Metastatic Breast Carcinoma in the Brain (tissue), 10 donors: ENCODE results near the genes LGR4 and DNAJC24.

DNA sequence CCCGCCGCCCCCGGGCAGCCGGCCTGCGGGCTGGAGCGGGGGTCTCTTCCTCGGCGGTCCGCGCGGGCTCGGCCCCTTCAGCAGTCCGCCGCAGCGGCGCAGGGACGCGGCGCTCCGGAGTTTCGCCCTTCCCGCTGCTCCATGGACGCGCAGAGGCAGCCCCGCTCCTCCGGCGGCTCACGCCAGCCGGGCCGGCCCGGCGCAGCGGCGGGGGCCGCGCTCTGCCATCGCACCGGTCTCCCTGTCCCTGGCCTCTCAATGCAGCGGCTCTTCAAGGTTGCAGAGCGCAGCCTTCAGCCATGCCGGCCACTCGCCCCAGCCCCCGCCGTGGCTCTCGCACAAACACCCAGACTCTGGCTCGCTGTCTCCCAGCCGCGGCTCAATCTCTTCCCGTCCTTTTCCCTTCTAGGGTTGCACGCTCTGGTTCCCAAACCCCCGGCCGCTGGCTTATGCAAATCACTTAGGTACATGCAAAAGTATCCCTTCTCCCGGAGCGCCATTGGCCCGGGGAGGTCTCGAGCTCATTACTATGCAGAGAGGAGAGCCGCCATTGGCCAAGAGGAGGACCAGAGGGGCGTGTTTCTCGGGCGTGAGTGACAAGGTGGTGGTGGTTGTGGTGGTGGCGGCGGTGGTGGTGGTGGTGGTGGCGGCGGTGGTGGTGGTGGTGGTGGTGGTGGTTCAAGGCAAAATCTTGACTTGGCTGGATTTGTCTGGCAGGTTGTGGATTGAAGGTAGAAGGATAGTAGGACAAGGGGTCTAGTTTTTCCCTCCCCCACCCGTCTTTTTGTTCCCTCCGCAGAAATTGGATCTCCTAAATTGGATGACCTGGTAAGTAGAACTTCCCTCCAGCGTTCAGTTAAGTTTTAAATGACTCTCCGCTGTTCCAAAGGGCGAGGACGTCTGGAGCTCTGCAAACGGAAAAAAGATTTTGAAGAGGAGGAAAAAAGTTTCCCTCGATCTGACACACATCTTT is at the start of gene LGR4:
Gene LGR4, minus strand, starts transcription at position 422 of the 973 bp plus-strand sequence.
- PRO-cap, 10 experiments = peak in 10 of 10 experiments; most common plus-strand start position 596 of the sequence (in 3); most common minus-strand start position 243 of the sequence (in 8)

DNA sequence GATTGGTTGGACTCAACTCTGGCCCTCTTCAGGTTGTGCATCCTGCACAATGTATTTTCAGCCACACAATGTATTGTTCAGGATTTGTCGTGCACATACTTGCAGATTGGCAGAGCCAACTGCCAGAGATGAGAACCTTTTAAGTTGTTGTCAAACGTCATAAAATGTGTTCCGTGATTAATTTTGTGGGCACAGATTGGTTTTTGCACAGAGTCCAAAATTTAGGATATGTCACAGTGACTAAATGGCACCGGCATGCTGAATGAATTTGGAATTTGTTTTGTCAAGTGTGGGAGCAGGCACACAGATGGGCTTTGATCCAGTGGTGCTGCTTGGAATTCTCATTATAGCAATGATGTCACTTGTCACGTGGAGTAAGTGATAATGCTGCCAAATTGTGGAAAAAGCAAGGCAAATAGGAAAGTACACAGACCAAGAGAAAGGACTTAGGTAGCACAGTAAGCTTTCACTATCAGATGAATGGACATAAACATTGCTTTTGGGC is 7.9 kb upstream of the LIN7C start:
- PRO-cap, 10 experiments = no peak in any of the 10 experiments

GRCh38 chr11:28566415-28567140 is 458.4 kb downstream of the METTL15 start:
- PRO-cap, 10 experiments = no peak in any of the 10 experiments

DNA sequence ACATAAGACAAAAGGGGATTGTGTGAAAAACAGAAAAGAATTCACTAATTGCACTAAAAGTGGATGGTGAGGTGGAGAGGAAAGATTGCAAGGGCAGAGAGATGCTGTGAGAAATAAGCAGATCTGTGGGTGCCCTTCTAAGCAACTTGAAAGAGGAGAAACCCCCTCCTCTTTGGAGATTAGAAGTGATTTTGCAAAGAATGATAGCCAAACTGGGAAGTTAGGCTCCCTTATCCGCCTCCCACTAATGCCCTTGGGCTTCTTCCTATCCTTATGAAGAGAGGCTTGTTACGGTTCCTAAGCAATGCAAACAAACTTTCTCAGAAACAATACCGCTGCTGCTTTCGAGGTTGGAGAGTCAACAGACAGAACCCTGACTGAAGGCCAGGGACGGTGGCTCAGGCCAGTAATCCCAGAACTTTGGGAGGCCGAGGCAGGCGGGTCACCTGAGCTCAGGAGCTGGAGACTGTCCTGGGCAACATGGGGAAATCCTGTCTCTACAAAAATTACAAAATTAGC is 84.4 kb downstream of the ARL14EP start:
- PRO-cap, 10 experiments = no peak in any of the 10 experiments

GRCh38 chr11:30584622-30584960 is 1.6 kb downstream of the MPPED2 start:
- PRO-cap, 10 experiments = peak in 1 of 10 experiments; most common plus-strand start chr11:30584788 (in 1); most common minus-strand start chr11:30584760 (in 1)

DNA sequence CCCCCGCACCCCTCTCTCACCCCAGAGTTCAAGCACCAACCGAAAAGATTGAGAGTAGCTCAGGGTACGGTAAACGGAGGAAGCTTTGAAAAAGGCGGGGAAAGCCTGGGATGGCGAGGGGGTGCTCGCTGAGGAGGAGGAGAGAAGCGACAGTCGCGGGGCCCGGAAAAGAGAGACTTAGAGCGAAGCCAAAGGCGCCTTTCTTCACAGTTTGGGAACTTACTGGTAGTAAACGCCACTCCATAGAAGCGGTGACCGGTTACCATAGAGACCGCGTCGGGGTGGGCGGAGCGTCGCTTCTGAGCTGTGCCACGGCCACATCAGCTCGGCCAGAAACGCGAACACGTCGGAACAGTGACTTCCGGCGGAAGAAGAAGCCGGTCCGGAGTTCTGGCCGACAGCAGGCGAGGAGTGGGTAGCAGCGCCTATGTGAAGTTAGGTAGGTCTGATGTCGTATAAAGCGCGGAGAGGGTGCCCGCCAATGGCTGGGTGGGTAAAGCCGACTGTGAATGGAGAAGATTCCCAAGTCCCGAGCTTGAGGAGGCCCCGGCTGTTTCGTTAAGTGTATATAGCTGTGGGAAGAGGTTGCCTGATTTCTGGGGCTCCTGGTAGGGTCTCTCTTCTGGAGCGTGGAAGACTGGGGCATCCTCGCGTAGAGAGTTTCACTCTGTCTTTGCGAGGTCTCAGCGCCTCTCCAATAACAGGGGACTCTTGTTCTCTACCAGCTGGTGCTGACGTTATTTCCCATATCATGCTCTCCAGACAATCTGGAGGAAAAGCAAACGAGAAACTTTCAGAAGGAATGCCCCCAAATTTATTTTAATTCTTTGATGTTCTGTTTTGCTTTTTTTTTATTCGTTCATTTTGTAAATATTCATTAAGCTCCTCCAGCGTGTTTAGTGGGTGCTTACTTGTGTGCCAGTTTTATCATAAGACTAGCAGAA is at the start of gene DNAJC24:
Gene DNAJC24, plus strand, starts transcription at position 387 of the 944 bp plus-strand sequence.
- PRO-cap, 10 experiments = peak in 10 of 10 experiments; most common plus-strand start position 374 of the sequence (in 8); most common minus-strand start position 179 of the sequence (in 3)

- PRO-cap, 10 experiments = no peak in any of the 10 experiments
Observed at GRCh38 chr11:31493943-31494337, 15.5 kb downstream of the IMMP1L start.

DNA sequence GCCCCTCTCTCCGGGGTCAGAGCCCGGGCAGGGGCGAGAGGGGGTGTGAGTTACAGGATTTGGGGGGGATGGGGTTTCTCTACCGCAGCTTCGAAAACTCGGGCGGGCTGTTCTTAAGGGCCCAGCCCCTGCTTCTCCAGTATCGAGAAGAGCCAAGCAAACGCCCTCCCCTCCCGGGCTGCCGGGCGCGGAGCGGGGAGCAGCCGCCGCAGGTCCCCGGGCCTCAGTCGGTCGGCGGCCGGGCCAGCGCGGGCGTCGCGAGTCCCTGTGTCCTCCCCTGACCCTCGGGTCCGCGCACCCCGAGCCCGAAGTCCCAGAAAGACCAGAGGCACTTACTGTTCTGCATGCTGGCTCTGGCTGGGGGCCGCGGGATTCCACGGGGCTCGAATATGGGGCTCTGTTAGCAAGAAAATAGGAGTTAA is 5.0 kb downstream of the PAX6 start:
- PRO-cap, 10 experiments = no peak in any of the 10 experiments

DNA sequence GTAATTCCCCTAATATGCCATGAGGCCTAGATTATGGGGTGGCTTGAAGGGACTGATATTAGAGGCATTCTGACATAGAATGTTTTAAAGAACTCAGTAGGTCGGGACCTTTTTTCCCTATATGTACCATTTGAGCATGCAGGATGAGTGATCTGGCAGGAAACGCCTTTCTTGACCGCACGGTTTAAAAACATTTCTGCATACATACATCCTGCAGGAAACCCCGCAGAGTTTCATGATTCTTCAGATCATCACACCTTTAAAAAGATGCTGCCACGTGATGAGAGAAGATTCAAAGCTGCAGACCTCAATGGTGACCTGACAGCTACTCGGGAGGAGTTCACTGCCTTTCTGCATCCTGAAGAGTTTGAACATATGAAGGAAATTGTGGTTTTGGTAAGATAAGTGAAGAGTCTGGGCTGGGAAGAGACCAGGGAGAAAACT is 7.3 kb downstream of the RCN1 start:
- PRO-cap, 10 experiments = no peak in any of the 10 experiments

DNA sequence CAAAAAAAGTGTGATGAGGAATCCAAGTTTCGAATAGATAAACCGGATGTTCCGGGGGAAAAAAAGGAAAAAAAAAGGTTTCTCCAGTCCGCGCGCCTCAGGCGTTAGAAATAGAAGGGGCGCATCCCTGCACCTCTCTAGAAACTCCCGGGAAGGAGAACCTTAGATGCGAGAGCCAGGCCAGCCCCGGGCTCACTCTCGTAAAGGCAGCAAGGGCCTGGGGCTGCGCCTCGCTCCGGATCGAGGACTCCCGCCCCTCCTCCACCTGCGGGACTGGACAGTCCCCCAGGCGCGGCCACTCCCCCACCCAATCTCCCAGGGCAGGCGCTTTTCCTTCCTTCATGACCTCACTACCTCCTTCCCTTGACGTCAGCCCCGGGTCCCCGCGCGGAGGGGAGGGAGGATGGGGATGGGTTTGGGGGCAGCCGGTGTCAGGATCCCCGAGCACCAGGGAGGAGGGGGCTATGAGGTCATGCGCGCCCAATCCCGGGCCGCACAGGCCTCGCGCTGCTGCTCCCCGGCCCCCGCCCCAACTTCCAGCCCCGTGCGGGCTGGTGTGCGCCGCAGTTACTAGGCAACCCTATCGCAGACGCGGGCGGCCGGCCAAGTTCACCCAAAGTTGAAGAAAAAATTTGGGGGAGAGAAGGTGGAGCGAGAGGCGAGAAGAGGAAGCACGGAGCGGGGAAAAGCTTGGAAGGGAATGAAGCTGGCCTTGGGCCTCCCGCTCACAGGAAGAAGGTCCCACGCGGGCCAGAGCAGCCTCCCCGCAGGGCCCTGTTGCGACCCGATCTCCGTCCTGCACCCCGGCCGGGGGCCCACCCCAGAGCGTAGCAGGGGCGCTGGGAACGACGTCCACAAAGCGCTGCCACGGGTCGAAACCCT is 8.5 kb downstream of the WT1 start:
- PRO-cap, 10 experiments = no peak in any of the 10 experiments

DNA sequence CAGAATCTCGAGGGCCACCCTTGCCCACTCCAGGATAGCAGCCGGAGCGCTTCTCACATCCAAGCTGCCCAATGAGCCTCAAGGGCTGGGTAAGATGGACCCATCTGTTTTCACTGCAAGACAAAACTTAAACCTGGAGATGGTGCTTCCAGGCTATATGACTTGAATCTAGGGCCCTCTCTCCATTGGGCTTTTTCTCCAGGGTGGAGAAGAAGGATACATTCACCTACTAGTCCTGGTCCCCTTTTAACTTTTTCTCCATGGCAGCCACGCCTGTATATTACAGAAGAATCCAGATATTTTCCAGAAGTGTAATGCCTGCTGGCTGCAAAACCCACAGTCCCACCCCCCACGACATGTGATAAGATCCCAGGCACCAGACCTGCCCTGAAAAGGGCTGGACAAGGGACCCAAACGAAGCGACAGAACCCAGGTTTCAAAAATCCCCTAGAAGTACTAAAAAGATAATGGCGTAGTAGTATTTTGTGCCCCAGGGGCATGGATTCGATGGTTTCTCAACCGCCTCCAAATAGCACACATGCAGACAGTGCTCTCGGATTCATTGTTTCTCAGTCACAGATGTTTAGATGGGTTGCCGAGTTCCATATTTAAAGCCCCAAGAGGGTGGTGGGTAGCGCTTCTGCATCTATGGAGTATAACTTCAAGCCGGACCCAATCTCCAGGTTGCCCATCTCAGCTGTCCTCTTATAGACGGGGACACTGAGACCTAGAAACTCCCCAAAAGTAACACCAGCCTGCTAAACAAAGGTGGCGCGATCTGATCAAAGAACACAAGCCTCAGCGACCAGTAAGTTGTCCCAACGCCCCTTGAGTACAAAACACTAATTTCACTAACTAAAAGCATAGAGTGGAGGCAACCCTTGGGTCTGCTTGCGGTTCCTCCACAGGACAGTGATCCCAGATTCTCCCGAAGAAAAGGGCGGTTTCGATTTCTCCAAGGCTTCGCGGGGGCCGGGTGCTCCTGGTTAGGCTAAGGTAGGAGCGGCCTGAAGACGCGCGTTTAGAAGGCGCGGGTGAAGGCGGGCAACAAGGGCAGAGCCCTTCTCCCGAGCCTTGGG is 2.6 kb downstream of the WT1 start:
- PRO-cap, 10 experiments = peak in 1 of 10 experiments; most common plus-strand start position 390 of the sequence (in 1); most common minus-strand start position 1,013 of the sequence (in 1)

DNA sequence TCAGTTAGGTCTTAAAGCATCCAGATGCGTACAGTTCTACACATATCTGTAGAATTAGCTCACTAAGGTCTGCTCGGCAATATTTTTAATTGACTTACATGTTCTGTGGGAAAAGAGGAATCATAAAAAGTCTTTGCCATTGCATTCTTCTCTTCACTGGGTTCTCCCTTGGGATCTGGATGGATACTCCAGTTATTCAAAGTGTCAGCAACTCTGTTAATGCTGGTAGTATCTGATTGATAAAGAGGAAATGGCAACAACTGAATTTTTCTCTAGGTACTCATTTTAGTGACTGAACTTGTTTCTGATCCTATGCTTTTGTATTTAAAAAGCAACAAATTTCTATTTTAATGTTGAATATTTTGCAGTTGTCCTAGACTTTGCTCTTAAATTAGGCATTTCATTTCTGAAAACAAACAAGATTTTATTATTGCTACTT is 27.4 kb downstream of the EIF3M start:
- PRO-cap, 10 experiments = no peak in any of the 10 experiments

- PRO-cap, 10 experiments = no peak in any of the 10 experiments
Observed at GRCh38 chr11:32887767-32887966, 4.9 kb upstream of the QSER1 start.

DNA sequence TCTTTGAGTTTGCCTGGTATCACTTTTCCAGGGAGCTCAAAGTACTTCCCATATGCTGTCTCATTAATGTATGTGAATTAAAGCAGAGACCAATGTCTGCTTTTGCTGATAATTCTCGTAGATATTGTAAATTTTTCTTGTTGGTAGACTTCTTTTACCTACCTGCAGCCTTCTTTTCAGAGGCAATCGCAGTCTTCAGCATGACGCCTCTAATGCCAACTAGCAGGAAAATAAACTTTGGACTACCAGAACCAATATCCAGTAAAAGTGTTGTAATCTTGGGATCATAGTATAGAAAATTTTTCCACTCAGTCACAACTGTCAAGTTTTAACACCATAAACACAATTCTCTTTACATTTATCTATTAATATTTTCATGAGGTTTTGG is 2.2 kb downstream of the DEPDC7 start:
- PRO-cap, 10 experiments = no peak in any of the 10 experiments

DNA sequence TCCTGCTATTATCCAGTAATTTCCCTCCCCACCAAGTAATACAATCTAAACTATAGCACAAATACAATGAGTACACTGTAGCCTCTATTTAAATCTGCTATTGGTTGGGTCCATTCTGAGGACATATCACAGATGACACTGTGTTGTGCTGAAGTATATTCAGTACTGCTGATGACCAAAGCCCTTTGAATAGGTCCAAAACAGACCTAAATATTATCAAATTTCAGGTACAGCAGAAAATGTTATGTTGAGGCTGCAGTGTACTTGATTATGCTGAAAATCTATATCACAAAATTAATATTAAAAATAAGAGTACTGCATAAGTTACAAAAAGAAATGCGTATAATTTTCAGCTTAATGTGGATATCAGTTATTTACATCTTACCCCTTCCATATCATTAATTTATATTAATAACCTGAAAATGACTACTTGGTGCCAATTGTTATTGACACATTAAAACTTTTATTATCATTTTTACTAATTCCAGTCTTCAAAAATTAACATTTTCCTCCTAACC is 20.8 kb downstream of the CSTF3 start:
- PRO-cap, 10 experiments = no peak in any of the 10 experiments

DNA sequence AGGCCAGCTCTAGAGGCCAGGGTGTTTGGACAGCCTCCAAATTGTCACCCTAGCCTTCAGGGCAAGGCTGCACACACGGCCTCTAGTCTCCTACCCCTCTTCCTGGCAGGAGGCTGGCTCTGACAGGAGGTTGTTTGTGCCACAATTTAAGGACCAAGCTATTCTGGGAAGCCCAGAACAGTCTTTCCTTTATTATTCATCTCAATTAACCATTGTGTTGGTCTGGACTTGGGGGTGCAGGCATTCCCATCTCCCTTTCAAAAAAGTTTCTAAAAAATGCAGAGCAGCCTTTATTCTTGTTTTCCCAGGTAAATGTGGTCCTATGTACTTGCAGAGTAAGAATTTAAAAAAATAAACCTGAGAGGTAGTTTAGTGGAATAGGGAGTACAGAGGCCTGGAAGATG is 4.1 kb upstream of the C11orf91 start:
- PRO-cap, 10 experiments = no peak in any of the 10 experiments

GRCh38 chr11:33742888-33743382 is 6.7 kb upstream of the CD59 start:
- PRO-cap, 10 experiments = no peak in any of the 10 experiments

GRCh38 chr11:33751775-33751996 is 15.5 kb upstream of the CD59 start:
- PRO-cap, 10 experiments = no peak in any of the 10 experiments

DNA sequence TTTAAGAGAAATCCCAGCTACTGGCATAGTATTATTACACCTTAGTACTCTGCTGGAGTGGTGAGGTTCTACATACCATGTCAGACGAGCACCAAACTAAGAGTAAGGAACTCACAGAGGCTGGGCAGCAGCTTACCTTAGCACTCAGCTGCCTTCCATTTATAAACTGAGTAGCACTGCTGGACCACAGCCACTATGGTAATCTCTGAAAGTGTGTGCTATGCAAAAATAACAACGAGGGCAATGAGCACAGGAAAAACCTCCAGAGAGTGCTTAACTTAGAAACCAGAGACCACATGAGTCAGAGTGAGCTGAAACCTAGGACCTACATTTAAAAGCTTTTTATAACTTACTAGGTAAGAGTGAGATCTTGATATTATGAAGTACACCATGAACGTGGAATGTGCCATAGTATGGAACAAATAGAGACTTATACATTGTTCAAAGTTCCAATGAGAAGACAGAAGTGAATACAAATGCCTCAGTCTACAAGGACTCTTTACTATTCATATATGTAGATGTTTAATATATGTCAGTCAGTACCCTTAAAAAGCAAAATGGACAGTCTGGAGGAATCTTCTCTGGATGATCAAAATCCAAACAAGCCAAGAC is 17.1 kb upstream of the CD59 start:
- PRO-cap, 10 experiments = no peak in any of the 10 experiments

GRCh38 chr11:33773445-33773708 is 943 bp downstream of the FBXO3 start:
- PRO-cap, 10 experiments = no peak in any of the 10 experiments